BJ (cell line): ENCODE data around the gene ZBED4.

GRCh38 chr22:47038459-47038740 is 275.9 kb downstream of the TBC1D22A start:
- CAGE, long polyA plus RNA, result no peak
- RRBS, result no CpG with 5 or more reads among the region's 6 CpGs

GRCh38 chr22:47053493-47054390 is 291.3 kb downstream of the TBC1D22A start:
- CAGE, long polyA plus RNA, result no peak
- RRBS, result no CpG with 5 or more reads among the region's 23 CpGs

DNA sequence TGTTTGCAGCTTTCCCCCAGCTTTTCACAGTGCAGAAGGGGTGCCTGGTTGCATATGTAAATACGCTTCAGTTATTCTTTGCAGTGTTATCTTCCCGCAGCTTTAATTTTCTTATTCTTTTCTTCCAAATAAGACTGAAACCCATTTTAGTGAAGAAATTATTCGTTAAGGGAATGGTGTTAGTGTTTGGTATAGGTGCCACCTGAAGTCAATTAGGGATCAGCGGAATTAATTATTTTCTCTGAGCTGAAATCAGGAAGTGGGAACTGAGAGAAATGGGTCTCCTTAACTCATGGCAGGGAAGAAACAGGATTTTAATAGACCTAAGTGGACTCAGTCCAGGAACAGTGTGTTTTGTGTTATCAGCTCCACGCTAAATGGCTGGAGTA is 515.3 kb downstream of the TBC1D22A start:
- CAGE, long polyA plus RNA, result no peak
- RRBS, result no CpG with 5 or more reads among the region's 5 CpGs

DNA sequence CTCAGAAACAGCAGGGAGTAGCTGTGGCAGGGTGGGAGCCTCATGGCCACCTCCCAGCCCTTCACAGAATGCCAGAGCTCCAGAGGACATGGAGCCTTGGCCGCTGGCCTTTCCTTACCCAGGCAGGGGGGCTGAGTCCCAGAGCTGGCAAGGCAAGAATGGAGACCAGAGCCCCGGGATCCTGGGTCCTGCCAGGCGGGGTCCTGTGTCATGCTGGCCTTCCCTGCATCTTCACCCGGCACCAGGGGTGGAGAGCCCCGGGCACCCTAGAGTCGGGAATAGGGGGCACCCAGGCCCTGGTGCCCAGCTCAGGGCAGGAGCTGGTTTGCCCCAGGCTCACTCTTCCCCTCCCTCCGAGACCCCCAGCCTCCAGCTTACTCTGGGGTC is 519.9 kb downstream of the TBC1D22A start:
- CAGE, long polyA plus RNA, result no peak
- RRBS, result 73% methylated on average over 3 of the region's 7 CpGs

DNA sequence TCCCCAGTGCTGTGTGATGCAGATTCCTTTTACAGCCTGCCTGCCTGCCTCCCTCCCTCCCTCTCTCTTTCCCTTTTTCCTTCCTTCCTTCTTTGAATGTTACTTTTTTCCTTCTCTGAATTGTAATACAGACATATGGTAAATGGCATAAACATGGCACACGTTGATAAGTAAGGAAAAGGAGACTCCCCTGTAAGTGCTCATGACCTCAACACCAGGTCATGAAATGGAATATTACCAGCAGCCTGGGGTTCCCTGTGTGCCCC is 779.1 kb upstream of the TAFA5 start:
- CAGE, long polyA plus RNA, result no peak
- RRBS, result no CpG with 5 or more reads among the region's 1 CpG

- CAGE, long polyA plus RNA, result no peak
- RRBS, result no CpG with 5 or more reads among the region's 12 CpGs
These were observed 570.8 kb upstream of the TAFA5 start for GRCh38 chr22:47918478-47919031.

DNA sequence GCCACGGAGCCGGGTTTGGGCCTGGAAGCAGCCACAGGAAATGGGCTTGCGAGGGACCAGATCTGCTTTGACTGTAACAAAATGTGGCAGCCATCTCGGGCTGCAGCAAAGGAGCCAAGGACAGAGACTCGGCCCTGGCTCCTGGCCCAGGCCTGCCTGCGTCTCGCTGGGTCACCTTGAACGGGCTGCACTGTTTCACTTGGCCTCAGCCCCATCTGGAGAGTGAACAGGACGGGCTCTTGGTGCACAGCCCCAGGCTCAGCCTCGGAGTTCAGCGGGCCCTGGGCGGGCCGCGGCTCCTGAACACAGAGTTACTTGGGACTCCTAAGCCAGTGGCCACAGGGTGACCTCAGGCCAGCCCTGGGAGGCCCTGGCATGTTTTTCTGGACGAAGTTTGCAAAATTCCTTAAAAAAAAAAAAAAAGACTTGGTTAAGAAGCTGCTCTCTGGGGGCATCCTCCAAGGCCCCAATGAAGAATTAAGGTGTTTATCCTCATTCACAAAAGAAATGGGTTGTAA is 12.0 kb upstream of the TAFA5 start:
- CAGE, long polyA plus RNA, result no peak
- RRBS, result no CpG with 5 or more reads among the region's 15 CpGs

- CAGE, long polyA plus RNA, result no peak
- RRBS, result 16% methylated on average over 4 of the region's 31 CpGs
These were observed 47.6 kb downstream of the TAFA5 start for GRCh38 chr22:48536651-48537728.

DNA sequence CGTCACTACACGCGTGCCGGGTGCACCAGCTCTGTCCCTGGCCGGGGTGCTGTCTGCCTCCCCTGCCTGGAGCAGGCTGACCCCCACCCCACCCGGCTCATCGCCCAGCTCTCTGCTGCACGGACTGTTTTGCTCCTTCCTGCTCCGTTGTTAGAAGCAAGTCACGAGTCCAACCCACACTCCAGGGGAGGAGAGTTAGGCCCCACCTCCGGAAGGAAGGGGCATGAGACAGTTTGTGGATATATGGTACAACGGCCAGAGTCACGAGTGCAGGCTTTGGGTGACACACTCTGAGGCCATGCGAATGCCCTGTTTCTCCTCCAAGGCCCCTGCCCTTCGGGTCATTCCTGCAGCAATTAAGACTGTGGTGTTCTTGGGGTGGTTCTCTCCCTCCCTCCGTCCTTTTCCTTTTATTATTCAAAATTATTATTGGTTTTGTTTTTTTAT is 364.8 kb downstream of the BRD1 start:
- CAGE, long polyA plus RNA, result no peak
- RRBS, result 52% methylated on average over 9 of the region's 16 CpGs

GRCh38 chr22:49658349-49658805 is 169.3 kb downstream of the BRD1 start:
- CAGE, long polyA plus RNA, result no peak
- RRBS, result no CpG with 5 or more reads among the region's 12 CpGs

GRCh38 chr22:49724745-49725304 is 102.8 kb downstream of the BRD1 start:
- CAGE, long polyA plus RNA, result no peak
- RRBS, result 8% methylated on average over 32 of the region's 47 CpGs

DNA sequence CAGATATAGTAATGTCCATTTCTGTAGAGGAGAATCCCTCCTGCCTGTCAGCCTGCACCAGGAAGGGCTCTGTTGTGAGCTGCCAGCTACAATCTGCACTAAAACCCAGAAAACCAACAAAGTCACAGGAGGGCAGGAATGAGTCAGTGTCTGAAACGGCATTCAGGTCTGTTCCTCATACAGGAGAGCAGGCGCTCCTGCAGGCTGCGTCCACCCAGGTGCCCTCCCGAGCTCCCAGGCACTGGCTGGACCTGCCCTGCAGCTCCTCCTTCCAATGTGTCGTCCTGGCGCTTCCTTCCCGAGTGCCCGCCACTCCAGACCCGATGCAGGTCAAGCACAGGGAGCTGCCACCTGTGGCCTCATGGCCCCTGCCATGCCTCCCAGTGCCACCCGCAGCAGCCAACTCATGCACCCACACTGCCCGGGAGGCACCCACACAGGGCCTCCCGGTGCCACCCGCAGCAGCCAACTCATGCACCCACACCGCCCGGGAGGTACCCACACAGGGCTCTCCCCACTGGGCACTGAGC is 12.0 kb downstream of the BRD1 start:
- CAGE, long polyA plus RNA, result no peak
- RRBS, result 91% methylated on average over 4 of the region's 15 CpGs

GRCh38 chr22:49817396-49818259 is 10.0 kb downstream of the BRD1 start:
- CAGE, long polyA plus RNA, result no peak
- RRBS, result no CpG with 5 or more reads among the region's 13 CpGs

- CAGE, long polyA plus RNA, result no peak
- RRBS, result 1% methylated on average over 60 of the region's 146 CpGs
These were observed at the start of gene ZBED4 for GRCh38 chr22:49853741-49854857. Gene ZBED4, plus strand, starts transcription at chr22:49853844.

GRCh38 chr22:49867073-49867596 is 13.5 kb downstream of the ZBED4 start:
- CAGE, long polyA plus RNA, result no peak
- RRBS, result no CpG with 5 or more reads among the region's 14 CpGs

GRCh38 chr22:49888985-49889570 is 29.2 kb downstream of the ALG12 start:
- CAGE, long polyA plus RNA, result no peak
- RRBS, result no CpG with 5 or more reads among the region's 5 CpGs

- CAGE, long polyA plus RNA, result no peak
- RRBS, result 95% methylated on average over 9 of the region's 17 CpGs
These were observed 3.1 kb downstream of the CRELD2 start for GRCh38 chr22:49921592-49921945.

GRCh38 chr22:49935934-49936650 is 17.7 kb downstream of the CRELD2 start:
- CAGE, long polyA plus RNA, result no peak
- RRBS, result 1% methylated on average over 32 of the region's 53 CpGs

- CAGE, long polyA plus RNA, result no peak
- RRBS, result no CpG with 5 or more reads among the region's 2 CpGs
These were observed 15.0 kb upstream of the PIM3 start for GRCh38 chr22:49945672-49945896.

- CAGE, long polyA plus RNA, result no peak
- RRBS, result 75% methylated on average over 9 of the region's 21 CpGs
These were observed 2.3 kb downstream of the PIM3 start for GRCh38 chr22:49962904-49963275.